Metastatic Pancreatic Carcinoma in the Ovary (tissue), 1 donor: ENCODE measurements around the genes TCAIM and CDCP1.

DNA sequence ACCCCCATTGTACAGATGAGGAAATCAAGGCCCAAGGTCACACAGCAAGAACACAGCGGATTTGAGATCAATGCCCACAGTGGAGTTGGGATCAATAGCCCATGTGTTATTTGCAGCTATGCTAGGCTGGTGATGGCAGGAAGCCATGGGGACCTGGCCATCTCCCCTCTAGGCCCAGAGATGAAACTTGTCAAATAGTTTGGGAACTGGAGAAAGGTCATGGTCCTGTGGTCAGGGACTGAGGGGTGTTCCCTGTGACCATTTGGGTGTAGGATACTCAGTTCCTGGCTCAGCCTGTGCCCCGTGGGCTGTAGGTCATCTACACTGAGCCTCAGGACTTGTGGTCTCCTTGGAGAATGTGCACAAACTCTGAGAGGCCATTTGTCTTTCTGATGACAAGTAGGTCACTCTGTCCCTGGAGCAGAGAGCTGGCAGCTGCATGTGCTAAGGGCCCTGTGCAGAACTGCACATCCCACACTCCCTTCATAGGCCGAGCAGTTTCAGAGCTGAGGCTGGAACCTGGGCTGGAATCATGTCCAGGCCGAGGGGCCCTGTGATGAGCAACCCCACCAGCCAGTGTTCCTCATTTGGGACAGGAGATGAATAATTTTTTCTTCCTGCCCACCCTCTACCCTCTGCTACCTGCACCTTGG, 17.6 kb downstream of the GASK1A start:
- PRO-cap: no peak

- PRO-cap: no peak
Observed at GRCh38 chr3:43287679-43287876, 1.2 kb downstream of the SNRK start.

DNA sequence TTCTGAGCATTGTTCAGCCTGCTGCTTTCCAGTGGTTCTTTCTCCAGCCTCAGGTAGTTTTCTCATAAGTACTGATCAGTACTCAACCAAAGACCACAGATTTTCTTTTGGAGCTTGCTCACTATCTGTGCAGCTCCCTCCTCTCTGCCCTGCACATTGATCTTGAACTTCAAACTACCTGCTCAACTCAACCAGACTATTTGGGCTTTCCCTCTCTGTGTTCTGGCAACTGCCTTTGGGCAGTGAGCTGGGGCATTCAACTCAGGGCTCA, 67.4 kb downstream of the SNRK start:
- PRO-cap: no peak

GRCh38 chr3:43572609-43572902, 49.3 kb downstream of the ANO10 start:
- PRO-cap: no peak

- PRO-cap: no peak
Observed at GRCh38 chr3:43621041-43621480, 750 bp downstream of the ANO10 start.

DNA sequence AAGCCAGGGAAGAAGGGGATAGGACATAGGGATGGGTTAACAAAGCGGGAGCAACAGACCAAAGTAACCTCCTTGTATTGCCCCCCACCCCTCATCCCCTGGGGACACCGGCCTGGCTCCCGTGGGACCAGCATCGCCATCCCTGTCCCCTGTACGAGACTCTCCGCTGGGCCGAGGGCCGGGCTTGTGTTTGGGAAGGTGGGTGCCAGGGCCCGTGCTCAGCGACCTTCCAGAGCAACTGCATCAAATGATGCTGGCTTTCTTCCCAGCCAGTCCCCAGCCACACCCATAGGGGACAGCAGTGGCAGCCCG, 203.9 kb downstream of the ABHD5 start:
- PRO-cap: unidirectional peak, minus-strand start at position 240 of the sequence

DNA sequence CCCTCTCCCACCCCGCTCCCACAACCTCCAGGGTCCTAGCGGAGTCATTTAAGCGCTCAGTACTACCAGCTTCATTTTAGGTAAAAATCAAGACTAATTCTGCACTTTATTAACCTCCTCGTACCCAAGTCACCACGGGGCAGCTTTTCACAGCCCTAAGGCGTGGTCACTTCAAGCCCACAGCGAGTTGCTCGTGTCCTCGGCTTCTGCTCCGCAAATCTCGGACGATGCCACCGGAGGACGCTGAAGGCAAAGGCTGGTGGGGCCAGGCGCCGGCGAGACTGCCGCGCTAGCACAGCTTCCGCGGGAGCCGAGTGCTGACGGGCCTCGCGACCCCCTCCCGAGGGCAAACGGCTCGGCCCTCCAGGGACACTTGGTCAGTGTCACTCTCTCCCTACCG, 245.5 kb upstream of the TOPAZ1 start:
- PRO-cap: unidirectional peak, plus-strand start at position 216 of the sequence; unidirectional peak, plus-strand start at position 268 of the sequence

DNA sequence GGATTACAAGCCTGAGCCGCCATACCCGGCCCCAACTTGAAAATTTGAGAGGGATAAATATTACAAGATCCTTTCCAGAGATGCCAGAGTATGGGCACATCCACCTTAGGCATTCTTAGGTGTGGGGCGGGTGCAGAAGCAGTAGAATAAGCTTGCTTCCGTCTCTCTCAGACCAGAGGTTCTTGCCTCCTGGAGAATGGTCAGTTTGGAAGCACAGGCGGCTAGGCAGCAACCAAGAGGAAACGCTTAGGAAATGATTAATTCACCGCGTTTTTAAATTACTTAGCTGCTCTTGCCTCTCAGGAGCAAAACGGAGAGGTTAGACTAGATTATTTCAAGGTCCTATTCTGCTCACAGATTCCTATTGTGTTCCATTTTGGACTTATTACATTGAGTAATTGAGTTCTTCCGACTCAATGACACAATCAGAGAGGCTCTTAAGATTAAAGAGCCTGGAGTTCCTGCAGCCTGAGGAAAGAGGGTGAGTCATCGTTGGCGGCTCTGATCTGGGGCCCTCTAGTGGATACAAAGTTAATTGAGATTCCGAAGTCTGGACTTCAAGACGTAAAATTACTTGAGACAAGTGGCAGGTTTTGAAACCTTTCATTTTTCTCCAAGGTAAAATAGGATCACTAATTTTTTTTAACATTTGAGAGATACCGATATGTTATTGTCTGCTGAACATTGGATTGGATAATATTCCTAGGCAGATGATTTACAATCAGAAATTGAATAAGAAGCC, 5.9 kb upstream of the TOPAZ1 start:
- PRO-cap: no peak

DNA sequence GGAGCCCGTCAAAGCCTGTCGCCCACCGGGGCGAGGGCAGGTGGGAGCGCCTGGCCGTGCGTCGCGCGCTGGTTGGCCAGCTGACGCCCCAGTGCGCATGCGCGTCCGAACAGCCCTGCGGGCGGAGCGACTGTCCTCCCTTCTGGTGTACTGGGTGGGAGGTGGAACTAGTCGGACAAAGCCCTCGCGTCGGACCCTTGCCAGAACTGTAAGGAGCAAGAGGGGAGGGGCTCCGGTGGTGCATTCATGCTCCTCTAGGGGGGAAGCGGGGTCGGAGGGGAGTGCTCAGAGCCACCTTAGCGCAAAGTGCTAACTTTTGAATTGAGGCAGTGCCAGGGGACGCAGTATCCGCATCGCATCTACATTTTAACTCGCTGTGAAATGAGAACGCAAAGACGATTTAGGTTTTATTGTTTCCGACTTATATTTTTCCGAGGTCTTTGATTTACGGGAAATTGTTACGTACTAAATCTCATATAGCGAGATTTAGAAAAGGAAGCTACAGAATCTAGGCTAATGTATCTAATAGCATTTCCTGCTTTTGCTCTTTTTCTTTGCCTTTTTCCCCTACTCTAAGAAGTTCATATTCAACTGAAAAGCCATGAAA, at the start of gene TCAIM:
TSS of gene TCAIM (plus strand) at position 140 of the 607 bp plus-strand sequence.
- PRO-cap: bidirectional peak, plus-strand start at position 153 of the sequence, minus-strand start at position 74 of the sequence

DNA sequence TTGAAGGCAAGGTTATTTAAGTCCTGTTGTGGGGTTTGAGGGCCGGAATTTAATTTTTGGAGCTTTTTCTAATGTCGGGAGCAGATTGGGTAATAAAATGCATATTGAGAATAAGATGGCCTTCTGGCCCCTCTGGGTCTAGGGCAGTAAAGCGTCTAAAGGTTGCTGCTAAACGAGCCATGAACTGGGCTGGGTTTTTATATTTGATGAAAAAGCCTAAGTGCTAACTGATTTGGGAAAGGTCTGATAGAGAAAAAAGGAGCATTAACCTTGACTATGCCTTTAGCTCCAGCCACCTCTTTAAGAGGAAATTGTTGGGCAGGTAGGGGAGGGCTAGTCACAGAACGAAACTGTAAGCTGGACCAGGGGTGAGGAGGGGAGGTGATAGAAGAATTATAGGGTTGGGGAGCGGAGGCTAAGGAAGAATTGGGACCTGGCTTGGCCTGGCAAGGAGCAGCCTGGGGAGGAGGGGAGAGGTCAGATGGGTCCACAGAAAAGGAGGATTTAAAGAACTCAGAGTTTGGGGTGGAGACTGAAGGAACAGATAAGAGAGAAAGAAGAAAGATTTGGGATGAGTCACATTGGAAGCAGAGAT, 10.2 kb downstream of the TCAIM start:
- PRO-cap: no peak

DNA sequence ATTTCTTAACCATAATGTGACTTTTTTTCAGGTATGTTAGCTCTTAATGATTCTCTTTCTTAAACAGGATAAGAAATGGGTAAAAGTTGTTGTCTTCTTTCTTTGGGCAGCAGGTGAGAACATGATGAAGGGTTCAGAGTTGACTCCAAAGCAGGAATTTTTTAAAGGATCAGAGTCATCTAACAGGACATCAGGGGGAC, 14.7 kb downstream of the ZKSCAN7 start:
- PRO-cap: no peak

- PRO-cap: no peak
Observed at GRCh38 chr3:44684942-44685279, 27.5 kb upstream of the ZNF502 start.

GRCh38 chr3:45112828-45113453, 33.2 kb downstream of the CDCP1 start:
- PRO-cap: no peak

- PRO-cap: no peak
Observed at GRCh38 chr3:45139423-45139879, 6.7 kb downstream of the CDCP1 start.

- PRO-cap: bidirectional peak, plus-strand start at chr3:45146557, minus-strand start at chr3:45146387
Observed at GRCh38 chr3:45145621-45146798, at the start of gene CDCP1. Gene CDCP1 (minus strand): TSS chr3:45146378.

DNA sequence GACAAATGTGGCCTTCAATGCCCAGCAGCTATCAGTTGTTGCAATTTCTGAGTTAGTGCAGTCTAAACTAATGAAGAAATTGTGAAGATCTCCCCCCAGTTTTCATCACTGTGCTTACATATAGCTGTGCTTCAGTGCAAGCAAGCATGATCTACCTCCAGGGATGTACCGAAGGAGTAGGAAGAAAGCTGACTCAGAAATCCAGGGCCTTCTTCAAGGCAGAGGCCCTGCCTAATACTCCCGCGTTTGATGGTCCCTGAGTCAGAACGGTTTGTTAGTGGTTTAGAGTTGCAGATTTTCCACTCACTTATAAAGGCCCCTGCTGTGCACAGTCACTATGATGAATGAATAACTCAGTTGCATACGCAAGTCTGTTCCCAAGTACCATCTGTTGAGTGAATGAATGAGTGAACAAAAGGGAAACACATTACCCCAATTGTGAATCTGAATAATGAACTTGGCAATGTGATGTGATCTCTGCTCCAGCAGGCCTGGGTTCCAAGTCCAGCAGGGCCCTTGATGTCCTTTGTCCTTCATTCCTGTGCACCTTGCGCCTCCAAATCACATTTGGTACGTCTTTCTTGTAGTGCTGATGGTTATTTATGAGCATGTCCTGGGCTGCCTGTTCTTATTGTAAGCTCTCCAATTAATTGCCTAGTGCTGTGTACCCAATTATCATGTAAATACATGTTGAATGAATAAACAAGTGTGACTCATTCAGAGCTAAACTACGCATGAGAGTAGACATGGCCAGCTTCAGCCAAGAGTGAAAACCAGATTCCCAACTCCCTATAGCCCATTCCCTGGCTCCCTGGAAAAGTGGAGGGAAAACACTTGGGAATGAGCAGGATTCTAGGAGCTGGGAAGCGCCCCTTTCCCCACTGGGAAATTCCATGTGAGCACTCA, 85.4 kb upstream of the LIMD1 start:
- PRO-cap: no peak

DNA sequence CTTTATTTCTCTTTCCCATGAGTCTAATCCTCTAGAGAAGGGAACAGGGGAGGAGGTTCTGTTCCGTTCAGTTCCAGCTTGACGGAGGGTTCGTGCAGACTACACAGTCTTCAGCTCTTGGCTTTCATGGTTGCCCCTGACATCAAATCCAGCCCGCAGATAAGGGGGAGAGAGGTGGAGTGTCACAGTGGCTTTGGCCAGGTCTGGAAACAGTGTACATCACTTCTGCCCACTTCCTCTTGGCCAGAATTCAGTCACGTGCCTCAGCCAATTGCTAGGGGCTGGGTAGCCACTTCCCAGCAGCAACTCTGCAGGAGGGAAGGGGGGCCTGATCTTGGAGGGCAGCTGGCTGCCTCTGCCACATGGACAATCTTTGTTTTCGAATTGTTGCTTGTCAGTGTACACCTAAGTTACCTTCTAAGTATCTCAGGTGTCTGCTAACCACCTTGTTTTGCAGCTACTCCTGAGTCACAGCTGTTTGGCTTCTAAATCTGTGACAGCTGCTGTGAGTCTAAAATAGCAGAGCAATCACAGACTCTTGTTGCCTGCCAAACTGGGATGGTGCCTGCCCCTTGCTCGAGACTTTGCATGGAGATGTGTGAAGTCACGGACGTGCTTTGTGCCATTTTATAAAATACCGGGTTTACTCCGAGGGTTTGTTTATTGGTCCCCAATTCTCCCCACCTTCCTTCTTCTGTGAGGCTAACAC, 41.0 kb upstream of the LIMD1 start:
- PRO-cap: no peak

DNA sequence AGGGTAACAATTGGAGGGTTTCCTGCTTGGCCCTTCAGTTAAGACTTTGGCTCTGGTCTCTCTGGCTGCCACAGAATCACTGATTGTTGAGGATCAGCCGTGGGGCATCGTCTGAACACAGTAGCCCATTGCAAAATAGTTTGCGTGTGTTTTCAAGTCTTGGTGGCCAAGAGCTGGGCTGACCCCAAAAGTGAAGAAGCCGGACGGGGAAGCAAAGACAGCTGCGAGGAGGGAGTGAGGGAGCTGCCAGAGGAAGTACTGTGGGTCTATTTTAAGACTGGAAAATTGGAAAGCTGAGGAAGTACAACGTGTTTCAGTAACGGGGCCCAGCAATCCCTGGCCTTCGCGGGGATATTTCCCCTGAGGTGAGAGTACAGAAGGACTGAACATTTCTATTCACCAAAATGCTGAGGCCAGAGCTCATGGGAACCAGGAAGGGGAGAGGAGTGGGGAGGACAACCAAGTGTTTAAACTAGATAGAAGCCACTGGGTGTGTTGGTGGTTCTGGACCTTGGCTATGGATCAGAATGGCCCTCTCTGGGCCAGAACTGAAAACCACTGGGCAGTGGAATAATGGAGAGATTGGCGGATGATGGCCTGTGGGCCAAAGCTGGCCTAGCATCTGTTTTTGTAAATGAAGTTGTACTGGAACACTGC, 34.2 kb upstream of the LIMD1 start:
- PRO-cap: no peak

GRCh38 chr3:45690592-45691115, 1.5 kb downstream of the SACM1L start:
- PRO-cap: no peak

GRCh38 chr3:45736578-45737032, 47.4 kb downstream of the SACM1L start:
- PRO-cap: no peak